ENCODE results near the genes PSIP1, HAUS6 and SLC24A2.

DNA sequence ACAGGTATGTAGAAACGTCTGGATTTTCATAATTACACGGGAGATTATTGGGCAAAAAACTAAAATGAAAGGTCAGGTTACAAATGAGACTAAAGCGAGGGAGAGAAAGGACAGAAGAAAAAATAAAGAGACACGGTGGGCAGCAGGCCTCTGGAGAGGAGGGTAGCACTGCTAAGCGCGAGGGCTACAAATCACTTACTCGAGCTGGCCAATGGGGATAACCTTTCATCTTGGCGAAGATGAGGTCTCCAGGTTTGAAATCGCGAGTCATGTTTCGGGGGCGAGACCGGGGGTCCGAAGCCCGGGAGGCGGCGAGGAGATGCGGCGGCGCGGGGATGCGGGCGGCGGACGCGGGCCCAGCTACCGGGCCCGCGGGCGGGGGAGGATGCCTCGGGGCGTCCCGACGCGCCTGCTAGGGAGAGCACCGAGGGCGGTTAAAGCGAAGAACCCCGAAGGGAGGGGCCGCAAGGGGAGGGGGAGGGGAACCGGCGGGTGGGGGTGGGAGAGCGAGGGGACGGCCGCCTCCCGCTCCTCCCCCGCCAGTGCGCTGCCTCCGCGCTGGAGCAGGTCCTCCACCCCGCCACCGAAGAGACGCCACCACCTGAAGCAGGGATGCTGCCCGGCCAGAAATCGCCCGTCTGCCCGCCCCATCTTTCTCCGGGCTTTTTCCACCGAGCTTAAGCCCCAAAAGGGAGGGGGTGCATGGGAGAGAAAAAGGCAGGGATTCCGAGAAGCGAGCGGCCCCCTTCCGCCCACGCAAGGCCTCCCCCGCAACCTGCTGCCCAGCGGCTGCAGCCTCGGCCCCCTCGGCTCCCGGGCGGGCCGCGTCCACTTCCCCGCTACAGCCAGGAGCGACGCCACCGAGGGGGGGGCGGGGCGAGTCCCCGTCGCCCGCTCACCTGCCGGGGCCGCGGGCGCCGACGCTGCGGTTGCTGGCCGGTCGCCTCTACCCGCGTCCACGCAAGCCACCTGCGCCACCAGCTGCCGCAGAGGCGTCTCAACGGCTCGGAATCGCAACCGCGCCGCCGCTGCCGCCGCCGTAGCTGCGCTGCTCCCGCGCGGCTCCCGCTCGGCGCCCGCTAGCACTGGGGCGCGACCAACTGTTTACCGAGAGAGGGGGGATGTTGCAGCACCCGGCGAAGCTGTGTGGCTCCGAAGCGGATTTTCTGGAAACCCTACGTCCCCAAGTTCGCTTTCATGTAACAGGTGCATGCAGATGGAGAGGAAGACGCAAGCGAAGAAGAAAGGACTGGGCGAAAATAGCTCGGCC, at the start of gene PSIP1:
Gene PSIP1, minus strand, starts transcription at position 1,053 of the 1,270 bp plus-strand sequence.
- PRO-cap: bidirectional peak, plus-strand start outside the sequence, minus-strand start at position 1,045 of the sequence
- RAMPAGE, long total RNA, 4 experiments: no peak in any of the 4 experiments

GRCh38 chr9:16154510-16154982, 601.7 kb downstream of the CCDC171 start:
- PRO-cap: no peak
- RAMPAGE, long total RNA, 4 experiments: no peak in any of the 4 experiments

- PRO-cap: no peak
- RAMPAGE, long total RNA, 4 experiments: no peak in any of the 4 experiments
These were observed 453.3 kb downstream of the BNC2 start for GRCh38 chr9:16417110-16417693.

DNA sequence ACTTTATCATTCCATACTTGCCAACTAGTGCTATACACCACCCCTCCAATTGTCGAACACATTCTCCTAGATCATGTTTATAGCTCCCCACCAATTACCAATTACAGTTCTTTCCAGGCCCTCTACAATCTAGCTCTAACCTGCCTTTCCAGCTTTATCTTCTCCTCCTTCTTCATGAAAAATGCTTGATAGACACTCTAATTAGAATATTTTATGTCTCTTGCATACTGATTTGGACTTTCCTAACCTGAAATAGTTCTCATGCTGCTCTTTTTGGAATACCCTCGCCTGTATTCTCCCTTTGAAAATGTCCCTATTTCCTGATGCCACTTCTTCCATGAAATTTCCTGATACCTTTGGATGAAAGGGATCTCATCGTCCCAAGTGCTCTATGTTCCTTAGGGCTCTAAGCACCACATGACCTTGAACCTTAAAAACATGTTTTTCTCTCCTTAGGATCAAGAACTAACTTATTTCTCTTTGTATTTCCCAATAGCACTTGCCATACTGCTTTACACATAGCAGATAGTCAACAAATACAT, 174.3 kb downstream of the BNC2 start:
- PRO-cap: no peak
- RAMPAGE, long total RNA, 4 experiments: no peak in any of the 4 experiments

GRCh38 chr9:16828446-16829319, 41.8 kb downstream of the BNC2 start:
- PRO-cap: unidirectional peak, minus-strand start at chr9:16829124
- RAMPAGE, long total RNA, 4 experiments: no peak in any of the 4 experiments

DNA sequence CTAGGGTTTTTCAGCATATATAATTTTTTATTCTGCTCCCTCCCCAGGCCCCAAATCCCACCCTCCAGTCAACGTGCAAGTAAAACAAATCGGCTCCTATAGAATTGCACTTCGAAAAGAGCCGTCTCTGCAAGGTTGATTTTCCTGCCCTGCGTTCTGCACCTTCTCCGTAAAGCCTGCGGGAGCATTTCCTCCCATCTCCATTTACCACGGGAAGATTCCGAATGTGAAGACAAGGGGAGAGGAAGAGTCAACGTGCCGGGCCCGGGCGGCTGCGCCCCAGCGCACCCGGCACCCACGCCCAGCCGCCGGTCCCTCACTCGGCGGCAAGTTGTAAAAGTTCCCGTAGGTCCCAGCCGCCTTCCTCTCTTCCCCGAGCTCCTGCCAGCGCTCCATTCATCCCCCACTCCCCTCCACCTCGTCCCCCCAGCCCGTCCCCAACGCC, 576 bp downstream of the BNC2 start:
- PRO-cap: no peak
- RAMPAGE, long total RNA, 4 experiments: no peak in any of the 4 experiments

GRCh38 chr9:16983508-16983952, 113.1 kb upstream of the BNC2 start:
- PRO-cap: no peak
- RAMPAGE, long total RNA, 4 experiments: no peak in any of the 4 experiments

DNA sequence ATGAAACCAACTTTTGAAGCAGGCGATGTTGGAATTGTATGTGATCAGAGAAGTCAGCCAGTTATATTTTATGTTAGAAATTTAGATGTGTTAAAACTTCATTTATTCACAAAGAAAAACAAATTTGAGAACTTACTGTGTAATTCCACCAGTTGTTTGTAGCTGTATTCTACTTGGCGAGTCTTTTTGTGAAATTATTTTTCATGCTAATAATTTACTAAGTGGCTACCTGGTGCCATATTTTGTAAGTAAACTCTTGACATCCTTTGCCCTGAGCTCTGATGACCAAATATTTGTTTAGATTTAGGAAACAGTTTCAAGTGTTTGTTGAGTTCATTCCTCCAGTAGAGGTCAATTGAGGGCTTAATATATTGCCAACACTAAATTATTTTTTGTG, 3.6 kb downstream of the CNTLN start:
- PRO-cap: no peak
- RAMPAGE, long total RNA, 4 experiments: no peak in any of the 4 experiments

- PRO-cap: no peak
- RAMPAGE, long total RNA, 4 experiments: no peak in any of the 4 experiments
These were observed 133.7 kb downstream of the CNTLN start for GRCh38 chr9:17268469-17268925.

DNA sequence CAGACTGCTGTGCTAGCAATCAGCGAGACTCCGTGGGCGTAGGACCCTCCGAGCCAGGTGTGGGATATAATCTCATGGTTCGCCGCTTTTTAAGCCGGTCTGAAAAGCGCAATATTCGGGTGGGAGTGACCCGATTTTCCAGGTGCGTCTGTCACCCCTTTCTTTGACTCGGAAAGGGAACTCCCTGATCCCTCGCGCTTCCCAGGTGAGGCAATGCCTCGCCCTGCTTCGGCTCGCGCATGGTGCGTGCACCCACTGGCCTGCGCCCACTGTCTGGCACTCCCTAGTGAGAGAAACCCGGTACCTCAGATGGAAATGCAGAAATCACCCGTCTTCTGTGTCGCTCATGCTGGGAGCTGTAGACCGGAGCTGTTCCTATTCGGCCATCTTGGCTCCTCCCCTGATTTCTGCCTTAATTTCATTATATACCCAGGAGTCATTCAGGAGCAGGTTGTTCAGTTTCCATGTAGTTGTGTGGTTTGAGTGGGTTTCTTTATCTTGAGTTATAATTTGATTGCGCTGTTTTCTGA, 155.9 kb downstream of the CNTLN start:
- PRO-cap: no peak
- RAMPAGE, long total RNA, 4 experiments: no peak in any of the 4 experiments

DNA sequence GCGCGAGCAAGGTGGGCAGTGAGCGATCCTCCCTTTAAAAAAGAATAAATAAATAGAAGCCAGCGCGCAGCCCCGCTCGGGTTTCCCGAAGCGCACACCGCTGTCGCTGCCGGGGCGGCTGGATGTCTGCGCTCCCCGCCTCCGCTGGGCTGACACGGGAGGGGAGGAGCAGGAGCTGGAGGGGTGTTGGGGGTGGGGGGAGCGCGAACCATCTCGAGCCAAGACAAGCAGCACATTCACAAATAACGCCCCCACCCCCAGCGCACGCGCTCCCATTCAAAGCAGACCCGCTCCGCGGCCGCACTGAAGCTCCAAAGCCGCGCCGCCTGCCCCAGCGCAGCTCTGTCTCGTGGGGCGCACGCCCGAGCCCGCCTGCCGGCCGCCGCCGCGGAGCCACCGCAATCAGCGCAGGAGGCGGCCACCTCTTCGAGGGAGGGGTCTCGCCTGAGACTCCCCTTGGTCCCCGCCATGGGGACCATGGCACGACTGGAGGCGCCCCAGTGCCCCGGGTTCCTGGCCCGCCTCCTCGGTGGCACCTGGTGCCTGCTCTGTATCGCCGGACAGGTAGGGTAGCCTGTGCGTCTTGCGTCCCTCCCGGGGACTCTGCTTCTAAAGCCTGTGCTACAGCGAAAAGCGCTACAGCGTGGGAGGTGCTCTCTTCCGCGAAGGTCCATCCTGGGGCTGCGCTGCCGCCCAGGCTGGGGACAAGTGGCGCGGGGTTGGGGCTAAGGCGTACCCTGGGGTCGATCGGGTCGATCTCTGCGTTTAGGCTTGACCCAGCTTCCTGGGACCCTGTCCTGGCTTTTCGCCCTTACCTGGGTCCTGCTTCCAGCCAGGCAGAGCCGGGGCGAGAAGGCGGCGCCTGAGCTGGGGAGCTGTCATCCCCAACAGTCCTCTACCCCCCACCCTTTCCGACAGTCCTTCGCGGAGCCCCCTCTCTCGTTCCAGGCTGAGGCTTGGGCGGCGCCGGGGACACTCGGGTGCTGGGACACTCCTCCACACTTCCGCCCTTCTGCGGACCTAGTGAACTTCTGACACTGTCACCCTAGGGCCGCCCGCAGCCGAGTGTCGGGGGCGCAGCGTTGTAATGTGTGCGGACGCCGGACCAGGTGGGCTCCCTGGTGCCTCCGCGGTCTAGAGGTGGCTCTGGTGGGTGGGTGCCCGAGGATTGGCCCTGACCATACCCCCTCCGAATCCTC, 327.9 kb downstream of the SH3GL2 start:
- PRO-cap: no peak
- RAMPAGE, long total RNA, 4 experiments: no peak in any of the 4 experiments

DNA sequence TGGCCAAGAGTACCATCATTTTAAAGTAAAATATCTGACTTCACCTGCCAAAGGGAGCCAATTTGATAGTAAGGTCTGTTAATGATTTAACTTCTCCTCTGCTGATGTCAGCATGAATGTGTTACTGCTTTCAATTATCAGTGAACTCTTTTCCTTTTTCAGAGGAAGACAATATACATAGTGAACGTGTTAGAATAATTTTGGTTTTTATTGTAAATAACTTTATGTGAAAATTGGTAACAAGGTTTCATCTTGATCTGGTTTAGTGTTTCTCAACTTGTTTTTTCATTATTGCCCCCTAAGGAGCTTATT, 409.7 kb downstream of the SH3GL2 start:
- PRO-cap: no peak
- RAMPAGE, long total RNA, 4 experiments: no peak in any of the 4 experiments

DNA sequence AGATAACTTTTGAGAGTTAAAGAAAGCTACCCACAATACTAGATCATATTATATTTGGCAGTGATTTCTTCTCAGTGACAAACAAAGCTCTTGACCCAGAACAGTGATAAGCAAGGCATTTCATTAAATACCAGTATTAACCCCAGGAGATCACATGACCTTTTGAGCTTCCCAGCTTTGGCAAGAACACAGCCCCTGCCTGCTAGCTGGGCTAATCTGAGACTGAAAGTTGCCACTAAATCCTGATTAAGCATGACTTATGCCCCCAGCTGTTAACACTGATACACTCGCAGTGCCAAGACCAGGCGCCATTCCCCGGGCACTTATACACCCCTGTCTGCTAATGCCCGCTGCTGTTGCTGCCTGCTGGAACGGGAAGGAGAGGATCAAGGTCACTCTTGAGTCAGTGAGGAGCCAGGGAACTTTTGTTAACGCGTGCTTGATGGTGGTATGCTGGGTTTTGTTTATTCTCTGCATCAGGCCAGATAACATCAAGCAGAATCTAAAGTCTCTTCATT, 36.3 kb upstream of the ADAMTSL1 start:
- PRO-cap: no peak
- RAMPAGE, long total RNA, 4 experiments: no peak in any of the 4 experiments

DNA sequence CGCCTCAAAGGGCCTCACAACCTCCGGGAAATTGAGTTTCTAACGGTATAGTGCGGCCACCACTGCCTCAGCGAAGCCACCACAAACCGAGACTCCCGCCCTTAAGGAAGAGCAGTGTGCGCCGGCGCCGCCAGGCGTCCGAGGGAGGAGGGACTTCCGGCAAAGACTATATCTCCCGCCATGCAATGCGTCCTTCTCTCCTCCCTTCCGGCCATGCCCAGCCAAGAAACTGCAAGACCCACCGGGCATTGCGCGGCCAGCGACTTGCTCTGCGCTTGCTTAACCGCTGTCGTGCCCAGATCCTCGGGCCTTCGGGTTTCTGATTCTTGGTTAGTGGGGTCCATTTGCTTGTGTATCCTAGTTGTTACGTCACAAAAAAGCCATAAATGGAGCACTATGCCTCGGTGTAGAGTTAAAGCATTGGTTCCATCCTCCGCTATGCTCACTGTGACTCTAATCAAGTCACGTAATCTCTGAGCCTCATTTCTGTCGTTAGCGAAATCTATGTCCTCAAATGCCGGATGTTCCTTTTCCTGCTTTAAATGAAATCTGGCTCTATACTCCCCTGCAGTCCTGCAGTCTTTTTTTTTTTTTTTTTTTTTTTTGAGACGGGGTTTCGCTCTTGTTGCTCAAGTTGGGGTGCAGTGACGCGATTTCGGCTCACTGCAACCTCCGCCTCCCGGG, at the start of gene HAUS6:
Gene HAUS6, minus strand, starts transcription at position 106 of the 684 bp plus-strand sequence.
- PRO-cap: bidirectional peak, plus-strand start at position 248 of the sequence, minus-strand start at position 103 of the sequence
- RAMPAGE, long total RNA, 4 experiments: start-site peak on the minus strand in 4 of 4 experiments, centred at positions 94 to 137 of the sequence, 16 to 53 reads per replicate

DNA sequence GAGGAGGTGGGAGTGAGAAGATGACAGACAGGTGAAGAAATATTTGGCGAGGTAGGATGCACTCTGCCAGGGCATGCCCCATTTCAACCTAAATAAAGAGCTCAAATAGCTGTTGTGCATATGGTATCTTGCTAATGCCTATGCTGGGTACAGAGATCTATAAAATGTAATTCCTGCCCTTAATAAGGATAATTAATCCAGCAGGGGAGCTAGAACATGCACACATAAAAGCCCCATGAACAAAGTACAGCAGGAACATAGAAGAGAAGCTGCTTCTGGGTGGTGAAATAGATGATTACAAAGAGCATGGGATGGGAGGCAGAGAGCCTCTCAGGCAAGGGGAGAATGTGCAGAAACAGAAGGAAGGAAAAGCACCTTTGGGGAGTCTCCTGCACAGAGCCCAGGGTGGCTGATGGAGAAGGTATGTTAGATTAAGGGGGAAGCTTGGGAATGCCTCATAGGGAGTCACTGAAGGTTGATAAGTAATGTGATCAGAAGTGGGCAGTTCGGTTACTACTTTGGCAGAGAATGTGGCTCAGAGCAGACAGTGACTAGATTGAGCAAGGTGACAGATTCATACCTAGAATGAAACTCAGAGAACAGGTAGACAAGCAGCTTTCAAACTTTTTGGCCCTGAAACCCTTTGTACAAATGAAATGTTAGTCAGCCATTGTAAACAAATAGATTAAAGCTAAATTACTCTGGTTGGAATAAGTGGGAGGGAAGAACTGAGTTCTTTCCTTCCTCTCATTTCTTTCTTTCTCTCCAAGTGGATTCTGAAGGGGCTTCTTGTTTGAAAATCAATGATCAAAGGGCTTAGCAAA, 28.2 kb upstream of the PLIN2 start:
- PRO-cap: no peak
- RAMPAGE, long total RNA, 4 experiments: no peak in any of the 4 experiments

DNA sequence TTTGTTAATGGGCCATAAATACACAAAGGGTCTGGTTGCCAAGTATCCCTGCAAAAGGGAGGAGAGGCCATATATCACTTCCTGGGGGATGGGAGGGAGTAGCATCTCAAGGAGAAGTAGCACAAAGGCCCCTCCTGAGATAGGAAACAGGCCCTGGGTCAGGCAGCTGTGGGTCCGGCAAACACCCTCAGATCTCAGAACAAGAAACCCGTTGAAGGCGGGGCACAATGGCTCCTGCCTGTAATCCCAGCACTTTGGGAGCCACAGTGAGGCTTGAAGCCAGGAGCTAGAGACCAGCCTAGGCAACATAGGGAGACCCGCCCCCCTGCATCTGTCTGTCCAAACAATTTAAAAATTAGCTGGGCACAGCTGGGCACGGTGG, 28.1 kb upstream of the DENND4C start:
- PRO-cap: no peak
- RAMPAGE, long total RNA, 4 experiments: no peak in any of the 4 experiments

- PRO-cap: no peak
- RAMPAGE, long total RNA, 4 experiments: no peak in any of the 4 experiments
These were observed 5.6 kb downstream of the RPS6 start for GRCh38 chr9:19374169-19375161.

DNA sequence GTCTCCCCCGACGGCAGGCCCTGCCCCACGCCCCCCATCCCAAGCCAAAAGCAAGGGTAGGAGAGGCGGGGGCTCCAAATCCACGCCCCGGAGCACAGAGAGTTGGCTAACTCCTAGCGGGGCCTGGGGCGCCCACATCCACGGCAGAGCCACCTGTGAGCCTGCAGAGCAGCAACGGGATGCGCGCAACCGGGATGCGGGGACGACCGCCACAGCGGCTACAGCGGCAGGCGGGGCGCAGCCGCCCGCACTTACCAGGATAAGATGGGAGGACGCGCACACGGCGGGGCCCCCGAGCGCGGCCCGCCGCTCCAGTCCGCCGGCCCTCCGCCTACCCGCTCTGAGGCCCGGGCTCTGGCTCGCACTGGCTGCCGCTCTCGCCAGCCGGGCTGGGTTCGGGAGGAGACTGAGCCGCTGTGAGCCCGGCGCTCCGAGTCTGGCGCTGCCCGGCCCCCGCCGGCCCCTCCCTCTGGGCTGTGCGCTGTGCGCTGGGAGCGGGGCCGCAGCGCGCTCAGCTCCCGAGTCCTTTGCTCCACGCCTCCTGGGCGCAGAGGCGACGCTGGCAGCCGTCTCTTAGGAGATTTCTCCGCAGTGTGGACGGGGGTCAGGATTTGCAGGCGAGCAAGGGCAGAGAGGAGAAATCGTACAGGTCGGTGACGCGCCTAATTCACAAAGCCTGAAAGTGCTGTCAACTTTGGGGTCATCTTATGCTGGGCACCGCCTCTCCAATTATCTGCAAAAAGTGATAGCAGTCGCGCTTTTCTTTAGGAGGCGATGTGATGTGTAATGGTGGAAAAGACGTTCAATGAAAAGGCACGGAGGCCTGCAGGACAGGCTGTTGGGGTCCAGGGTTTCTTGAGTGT, at the start of gene SLC24A2:
Gene SLC24A2, minus strand, starts transcription at position 408 of the 863 bp plus-strand sequence.
- PRO-cap: no peak
- RAMPAGE, long total RNA, 4 experiments: no peak in any of the 4 experiments

- PRO-cap: no peak
- RAMPAGE, long total RNA, 4 experiments: no peak in any of the 4 experiments
These were observed 4.1 kb downstream of the MLLT3 start for GRCh38 chr9:20618052-20618832.

GRCh38 chr9:20684385-20685108, 488 bp downstream of the FOCAD start:
- PRO-cap: no peak
- RAMPAGE, long total RNA, 4 experiments: no peak in any of the 4 experiments